ENCODE measurements around a stretch of chr12.

- PRO-cap, 10 experiments: no peak in any of the 10 experiments
Measured at GRCh38 chr12:114448343-114449078, 42.6 kb upstream of the TBX5 start.

DNA sequence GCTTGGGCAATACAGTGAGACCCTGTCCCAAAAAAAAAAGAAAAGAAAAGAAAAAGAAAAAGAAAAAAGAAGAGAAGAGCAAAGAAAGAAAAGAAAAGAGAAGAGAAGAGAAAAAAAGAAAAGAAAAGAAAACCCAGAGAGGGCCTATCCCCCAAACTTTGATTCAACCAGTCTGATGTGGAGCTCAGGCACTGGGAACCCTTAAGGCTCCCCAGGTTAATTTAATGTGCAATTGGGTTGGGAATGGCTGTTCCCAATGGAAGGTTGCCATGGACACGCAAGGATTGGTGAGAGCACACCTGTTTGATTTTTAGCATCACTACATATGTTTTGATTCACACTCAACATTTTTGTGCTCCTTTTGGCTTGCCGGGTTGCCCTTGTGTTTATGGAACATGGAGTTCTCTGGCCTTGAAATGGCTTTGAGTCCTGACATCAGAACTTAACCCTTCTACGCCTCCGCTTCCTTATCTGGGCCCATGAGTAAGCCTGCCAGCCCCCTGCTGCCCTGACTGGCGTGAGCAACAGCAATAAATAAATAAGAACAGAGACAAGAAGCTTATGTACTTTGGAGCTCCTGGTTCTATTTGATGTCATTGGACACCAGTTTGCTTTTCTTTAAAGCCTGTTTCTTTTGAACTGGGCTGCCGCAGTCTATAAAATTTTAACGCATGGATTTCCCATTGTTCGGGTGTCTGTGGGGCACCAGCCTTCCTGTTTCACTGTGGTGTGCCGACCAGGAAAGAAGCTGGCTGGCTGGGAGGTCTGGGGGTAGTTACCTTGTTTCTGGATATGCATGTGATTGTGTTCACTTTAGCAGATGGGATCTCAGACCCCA, 28.0 kb downstream of the TBX3 start:
- PRO-cap, 10 experiments: no peak in any of the 10 experiments

GRCh38 chr12:114664564-114664956, 19.4 kb downstream of the TBX3 start:
- PRO-cap, 10 experiments: no peak in any of the 10 experiments

- PRO-cap, 10 experiments: peak in 4 of 10 experiments; most common plus-strand start chr12:114681675 (in 2); most common minus-strand start chr12:114681640 (in 1)
Measured at GRCh38 chr12:114681249-114682011, 2.5 kb downstream of the TBX3 start.

DNA sequence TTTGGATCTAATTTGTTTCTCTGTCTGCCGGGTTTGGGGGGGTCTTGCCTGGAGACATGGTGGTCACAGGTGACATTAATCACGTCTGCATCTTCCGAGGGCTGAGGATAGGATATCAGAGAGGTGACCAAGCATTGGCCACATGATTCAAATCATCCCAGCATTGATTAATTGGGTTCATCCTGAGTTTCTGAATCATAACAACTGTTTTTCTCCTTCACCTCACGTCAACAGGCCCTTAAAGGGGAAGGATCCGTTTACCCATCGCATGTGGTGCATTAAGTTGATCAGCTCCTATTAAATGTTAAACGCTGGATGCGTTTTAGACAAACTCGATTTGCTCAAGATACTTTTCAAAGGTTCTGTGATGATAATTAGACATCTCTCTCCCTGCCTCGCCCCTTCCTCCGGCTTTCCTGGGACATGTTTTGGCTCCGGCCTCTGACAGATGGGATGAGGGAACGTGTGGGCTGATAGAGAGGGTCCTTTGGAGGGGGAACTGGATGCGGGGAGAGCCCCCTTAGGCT, 63.3 kb upstream of the TBX3 start:
- PRO-cap, 10 experiments: no peak in any of the 10 experiments

DNA sequence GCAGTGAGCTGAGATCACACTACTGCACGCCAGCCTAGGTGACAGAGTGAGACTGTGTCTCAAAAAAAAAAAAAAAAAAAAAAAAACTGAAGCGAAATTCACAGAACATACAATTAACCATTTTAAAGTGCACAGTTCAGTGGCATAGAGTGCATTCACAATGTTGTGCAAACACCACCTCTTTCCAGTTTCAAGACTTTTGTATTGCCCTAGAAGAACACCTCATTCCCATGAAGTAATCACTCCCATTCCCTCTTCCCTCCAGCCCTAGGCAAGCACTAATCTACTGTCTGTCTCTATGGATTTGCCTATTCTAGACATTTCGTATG, 120.2 kb upstream of the TBX3 start:
- PRO-cap, 10 experiments: no peak in any of the 10 experiments

GRCh38 chr12:114875301-114875619, 191.3 kb upstream of the TBX3 start:
- PRO-cap, 10 experiments: peak in 1 of 10 experiments; most common plus-strand start chr12:114875525 (in 1)

- PRO-cap, 10 experiments: no peak in any of the 10 experiments
Measured at GRCh38 chr12:115337561-115338270, 653.7 kb upstream of the TBX3 start.

DNA sequence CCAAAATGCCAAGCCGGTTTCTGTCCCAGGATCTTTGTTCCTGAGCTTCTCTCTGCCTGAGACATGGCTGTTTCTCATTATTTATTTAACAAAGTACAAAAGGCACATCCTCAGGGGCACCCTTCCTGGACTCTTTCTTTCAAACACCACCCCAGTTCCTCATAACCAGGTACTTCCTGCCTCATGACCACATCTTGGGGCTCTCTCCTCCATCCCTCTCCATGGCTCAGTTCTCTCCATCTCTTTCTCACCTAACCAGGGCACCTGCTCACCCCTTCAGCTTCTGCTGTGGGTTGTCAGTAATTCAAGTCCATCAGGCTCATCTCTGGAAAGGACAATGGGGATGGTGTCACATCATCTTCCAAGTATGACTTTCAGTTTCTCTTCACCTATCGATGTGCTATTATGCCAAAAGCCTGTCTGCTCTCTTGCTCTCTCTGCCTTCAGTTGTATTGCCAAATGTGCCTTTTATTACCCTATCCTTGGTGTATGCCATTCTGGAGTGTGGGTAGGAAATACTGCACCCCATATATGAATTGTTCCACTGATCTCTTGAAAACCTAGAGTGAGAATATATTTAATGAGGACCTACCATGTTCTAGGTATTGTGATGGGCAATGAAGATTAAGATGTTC, 670.6 kb upstream of the TBX3 start:
- PRO-cap, 10 experiments: peak in 1 of 10 experiments; most common minus-strand start position 278 of the sequence (in 1)

DNA sequence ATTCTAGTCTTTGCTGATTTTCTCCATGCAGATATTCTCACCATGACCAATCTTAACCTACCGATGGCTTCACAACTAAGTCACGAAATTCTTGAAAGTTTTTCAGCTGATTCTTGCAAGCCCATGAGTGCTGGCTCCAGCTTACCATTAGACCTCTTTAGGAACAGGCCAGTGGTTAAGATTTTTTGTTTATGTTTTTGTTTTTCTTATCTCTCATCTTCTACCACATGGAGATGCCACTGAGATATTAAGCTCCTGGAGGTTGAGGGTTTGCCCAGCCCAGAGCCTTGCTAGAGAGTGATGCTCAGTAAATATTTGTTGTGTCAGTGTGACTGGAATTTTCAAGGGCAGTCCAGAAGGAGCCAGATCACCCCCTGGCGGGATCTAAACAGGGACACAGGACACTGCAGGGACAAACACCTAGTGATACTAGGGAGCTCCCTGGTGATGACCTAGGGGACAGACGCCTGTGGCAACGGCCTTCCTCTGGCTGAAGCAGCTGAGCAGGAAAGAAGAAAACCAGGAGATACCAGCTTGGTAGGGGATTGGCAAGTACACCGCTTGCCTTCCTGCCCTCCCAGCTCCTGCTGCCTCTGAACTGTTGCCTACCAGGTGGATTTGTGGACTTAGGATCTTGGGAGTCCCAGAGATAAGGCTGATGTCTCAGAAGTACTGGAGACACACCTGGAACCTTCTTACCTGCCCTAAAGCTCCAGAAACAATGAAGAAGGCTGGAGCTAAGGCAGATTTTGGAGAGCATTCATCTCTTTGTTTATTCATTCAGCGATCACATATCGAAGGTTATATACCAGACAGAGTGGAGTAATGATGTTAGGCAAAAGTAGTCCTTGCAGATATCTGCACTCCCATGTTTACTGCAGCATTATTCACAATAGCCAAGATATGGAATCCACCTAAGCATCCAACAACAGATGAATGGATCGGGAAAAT, 714.4 kb upstream of the TBX3 start:
- PRO-cap, 10 experiments: peak in 3 of 10 experiments; most common plus-strand start position 365 of the sequence (in 2); most common minus-strand start position 292 of the sequence (in 2)

DNA sequence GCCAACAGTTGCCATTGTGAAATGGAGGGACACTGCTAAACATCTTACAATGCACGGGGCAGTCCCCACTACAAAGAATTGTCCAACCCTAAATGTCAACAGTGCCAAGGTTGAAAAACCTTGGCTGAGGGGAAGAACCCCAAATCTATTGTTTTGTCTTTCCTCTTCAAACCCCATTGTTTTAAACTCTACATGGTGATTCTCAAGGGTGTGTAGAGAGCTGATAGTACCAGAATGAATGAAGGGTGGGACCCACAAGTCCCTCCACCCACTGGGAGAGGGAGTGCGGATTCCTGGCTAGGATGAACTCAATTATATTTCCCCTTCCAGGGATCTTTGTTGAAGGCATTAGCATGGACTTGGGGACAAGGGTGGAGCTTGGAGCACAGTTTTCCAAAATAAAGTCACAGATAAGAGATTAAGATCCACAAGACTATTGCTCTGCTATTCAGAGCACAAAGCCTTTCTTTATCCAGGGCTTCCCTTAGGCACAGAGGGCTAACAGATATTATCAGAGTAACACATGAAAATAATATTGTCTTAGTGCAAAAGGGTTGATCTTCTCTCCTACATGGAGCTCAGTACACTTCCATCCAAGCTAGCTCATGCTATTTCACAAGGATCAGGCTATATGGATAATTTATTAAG, 755.1 kb upstream of the TBX3 start:
- PRO-cap, 10 experiments: peak in 1 of 10 experiments; most common plus-strand start position 546 of the sequence (in 1); most common minus-strand start position 310 of the sequence (in 1)

- PRO-cap, 10 experiments: peak in 3 of 10 experiments; most common minus-strand start chr12:115868046 (in 3)
Measured at GRCh38 chr12:115867761-115868304, 409.7 kb downstream of the MED13L start.

DNA sequence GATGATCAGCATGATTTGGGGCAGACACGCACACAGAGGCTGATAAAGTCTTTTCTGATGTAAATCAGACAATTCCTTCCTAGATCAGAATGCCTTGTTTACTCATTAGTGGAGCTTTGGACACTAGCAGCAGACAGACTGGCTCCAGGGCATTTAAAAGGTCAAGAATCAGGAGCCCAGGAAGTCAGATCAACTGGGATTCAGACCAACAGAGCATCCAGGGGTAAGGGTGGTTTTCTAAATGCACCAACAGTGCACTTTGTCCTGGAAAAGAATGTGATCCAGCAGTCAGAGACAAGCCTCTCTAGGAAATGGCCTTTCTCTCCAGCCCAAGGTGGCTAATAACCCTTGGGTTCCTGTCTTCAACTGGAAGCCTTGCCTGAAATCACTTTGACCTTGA, 405.3 kb downstream of the MED13L start:
- PRO-cap, 10 experiments: peak in 2 of 10 experiments; most common plus-strand start position 182 of the sequence (in 2); most common minus-strand start position 56 of the sequence (in 1)

GRCh38 chr12:116008223-116009378, 268.9 kb downstream of the MED13L start:
- PRO-cap, 10 experiments: no peak in any of the 10 experiments

DNA sequence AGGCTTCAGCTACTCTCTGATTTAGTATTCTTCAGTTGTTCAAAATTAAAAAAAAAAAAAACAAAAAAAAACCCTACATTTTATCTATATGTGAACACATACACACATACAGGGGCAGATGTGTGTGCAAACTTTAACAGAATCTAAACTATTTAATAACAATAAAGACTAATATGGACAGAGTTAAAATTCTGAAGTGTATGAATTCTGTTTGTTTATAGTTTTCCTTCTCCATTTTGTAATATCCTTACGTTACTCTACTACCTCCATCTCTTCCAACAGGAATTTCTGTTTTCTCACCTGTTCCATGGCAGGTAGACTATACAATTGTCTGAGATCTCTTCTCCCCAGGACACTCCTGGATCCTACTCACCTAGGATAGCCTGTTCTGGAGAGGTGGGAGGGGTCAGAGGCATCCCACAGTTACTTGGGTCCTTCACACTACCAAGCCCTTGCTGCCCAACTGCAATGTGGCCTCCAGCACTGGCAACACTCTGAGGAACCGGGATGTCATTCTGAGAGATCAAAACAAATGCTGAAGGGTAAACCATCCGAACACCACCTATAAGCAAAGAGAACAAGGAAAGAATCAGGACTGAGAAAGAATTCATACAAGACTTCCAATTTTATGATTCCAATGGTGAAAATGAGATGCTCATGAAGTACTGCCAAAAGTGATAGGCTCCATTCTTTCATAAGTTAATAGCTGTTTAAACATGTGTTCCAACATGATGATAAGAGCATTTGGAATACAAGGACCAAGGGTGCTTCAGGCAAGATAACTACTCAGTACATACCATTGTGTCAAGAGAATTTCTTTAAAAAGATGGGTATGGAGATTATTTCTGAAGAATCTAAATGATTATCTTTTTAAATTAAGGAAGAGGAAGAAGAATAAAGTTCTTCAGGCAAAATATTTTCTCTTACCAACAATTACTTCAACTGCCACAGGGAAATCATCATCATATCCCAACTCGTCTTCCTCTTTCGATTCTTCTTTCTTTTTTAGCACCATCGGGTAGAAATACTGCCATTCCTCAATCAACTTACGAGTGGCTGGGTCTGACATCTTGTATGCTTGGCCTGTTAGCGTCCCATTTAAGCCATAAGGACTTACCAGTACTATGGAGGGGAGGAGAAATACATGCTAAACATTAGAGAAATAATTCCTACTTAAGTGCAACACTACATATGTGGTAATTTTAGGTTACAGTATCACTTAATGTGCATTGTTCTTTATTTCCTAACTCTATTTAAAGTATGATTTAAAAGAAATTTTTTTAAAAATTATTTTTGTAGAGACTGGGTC, 258.2 kb downstream of the MED13L start:
- PRO-cap, 10 experiments: no peak in any of the 10 experiments

DNA sequence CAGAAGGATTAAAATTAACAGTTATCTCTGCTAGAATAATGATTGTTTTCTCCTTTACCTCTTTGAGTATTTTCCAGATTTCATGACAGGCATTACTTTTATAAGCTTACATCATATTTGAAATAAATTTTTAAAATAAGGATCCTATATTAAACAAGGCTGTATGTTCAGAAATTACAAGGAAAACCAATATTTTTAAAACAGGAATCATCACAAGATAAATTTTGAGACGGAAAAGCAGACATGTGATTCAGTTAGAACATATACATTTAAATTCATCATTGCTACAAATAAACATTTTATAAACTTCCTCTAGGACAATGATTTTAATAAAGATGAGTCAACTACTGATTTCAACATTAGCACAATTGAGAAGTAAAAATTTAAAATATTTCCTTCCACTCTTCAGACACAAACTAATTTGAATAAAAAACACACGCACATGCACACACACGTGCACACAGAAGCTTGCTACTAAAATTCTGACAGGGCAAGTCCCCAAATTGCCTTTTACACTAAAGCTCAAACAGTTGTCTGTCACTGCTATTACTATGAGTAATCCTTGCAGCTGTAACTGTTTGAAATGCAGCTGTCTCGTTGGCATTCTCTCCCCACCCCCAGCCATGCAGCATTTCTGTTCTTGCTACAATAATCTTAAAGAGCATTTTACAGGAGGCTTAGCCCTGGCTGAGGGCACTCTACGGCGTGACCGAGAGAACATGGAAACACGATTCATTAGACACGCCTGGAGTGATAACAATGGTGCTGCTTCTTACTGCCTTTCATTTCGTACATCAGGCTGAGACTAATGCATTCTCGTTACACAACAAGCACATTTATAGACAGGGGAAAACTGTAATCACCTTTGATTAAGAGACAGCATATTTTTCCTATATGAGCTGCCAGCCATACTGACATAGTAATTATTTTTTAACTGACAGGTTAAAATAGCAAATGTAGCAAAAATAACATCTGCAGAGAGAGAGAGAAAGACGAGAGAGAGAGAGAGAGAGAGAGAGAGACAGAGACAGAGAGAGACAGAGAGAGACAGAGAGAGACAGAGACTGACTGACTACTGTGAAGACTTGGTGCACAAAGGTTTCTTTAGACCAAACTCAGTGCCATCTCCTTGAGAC, 154.0 kb downstream of the MED13L start:
- PRO-cap, 10 experiments: no peak in any of the 10 experiments

DNA sequence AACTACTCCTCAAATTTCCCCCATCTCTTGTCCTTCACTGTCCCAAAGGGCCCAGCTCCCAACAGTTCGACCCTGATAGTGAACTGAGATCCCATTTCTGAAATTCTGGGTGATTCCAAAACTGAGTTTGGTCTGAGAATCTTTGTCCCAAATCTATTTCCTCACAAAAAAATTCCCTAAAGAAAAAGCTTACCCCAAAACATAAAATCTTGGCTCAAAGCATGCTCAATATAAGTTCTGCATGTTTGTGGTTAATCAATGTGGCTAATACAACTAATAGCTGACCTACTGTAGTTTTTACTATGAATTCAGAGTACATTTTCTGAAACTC, 133.2 kb downstream of the MED13L start:
- PRO-cap, 10 experiments: no peak in any of the 10 experiments

GRCh38 chr12:116228819-116229414, 48.6 kb downstream of the MED13L start:
- PRO-cap, 10 experiments: no peak in any of the 10 experiments

- PRO-cap, 10 experiments: peak in 2 of 10 experiments; most common plus-strand start chr12:116275923 (in 1); most common minus-strand start chr12:116275701 (in 1)
Measured at GRCh38 chr12:116275701-116276027, 1.8 kb downstream of the MED13L start.

GRCh38 chr12:116313073-116313578, 35.6 kb upstream of the MED13L start:
- PRO-cap, 10 experiments: peak in 2 of 10 experiments; most common plus-strand start chr12:116313481 (in 2); most common minus-strand start chr12:116313303 (in 2)